ENCODE results near the gene FGD2.

- RRBS, result no CpG with 5 or more reads among the region's 14 CpGs
These were observed 46.3 kb downstream of the RAB44 start for GRCh38 chr6:36743798-36744536.

- RRBS, result no CpG with 5 or more reads among the region's 4 CpGs
These were observed 70.8 kb downstream of the CPNE5 start for GRCh38 chr6:36768488-36768794.

DNA sequence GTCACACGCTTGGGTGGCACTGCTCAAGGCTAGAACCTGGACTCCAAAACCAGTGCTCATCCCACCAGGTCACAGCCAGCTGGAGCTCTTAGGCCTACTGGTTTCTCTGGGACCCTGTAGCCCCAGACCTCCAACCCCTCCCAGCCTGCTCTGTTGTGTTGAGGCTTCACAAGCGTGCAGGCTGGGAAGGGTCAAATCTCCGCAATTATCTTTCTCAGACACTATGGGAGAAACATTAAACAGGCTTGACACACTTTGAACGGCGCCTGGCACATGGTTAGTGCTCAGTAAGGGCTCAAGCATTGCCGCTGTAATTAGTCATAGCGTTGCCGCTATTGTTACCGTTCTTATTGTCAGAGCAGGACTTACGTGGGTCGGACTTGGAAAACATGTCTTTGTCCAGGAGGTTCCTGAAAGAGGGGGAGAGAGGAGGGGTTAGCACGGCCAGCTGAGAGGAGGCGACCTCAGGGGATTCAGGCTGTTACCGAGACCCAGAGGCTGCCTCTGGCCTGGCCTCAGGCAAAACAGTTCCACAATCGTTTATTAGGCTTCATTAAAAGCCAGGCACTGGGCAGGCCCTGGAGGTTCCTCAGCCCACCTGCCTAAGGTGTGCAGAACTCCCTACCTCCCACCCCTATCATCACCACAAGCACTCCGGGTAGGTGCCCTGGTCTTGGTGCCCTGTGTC is 16.4 kb downstream of the CPNE5 start:
- RRBS, result no CpG with 5 or more reads among the region's 16 CpGs

- RRBS, result no CpG with 5 or more reads among the region's 5 CpGs
These were observed 25.1 kb upstream of the PI16 start for GRCh38 chr6:36929430-36929939.

GRCh38 chr6:36965633-36966938 is 11.5 kb downstream of the PI16 start:
- RRBS, result no CpG with 5 or more reads among the region's 16 CpGs

DNA sequence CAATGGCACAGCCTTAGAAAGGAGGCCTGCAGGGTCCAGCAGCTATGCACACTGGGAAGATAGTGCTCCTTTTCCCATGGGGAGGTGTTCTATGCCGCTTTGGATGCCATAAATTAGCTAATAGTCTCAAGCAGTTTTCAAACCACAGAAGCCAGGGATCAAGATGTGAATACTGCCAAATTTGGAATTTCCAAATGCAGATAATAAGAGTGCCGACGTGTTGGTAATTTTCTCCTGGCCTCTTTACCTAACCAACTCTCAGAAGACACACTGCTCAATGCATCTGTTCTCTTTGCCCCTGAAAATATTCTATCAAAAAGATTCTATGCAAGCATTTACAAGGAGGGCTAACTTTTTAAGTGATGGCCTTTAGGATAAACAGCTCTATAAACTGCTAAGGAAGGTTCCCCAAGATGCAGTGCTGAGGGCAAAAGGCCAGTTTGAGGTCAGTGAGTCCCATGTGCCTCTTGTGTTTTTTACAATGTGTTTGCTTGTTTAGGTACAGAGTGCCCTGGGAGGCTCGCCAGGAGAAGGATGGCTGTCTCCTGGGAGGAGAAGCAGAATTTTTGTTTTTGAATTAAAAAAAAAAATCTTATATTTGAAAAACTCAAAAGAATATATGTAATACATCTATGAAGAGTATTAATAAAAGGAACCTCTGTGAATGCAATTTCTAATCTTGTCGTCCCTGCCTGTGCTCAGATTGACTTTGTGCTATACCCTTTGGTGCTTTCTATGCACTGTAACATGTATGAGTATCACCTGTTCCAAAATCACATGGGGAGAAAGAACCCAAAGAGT is 12.9 kb downstream of the MTCH1 start:
- RRBS, result no CpG with 5 or more reads among the region's 5 CpGs

GRCh38 chr6:37003912-37004490 is 1.5 kb upstream of the FGD2 start:
- RRBS, result no CpG with 5 or more reads among the region's 10 CpGs

GRCh38 chr6:37005242-37005970 is at the start of gene FGD2:
TSS of gene FGD2 (plus strand) at chr6:37005655.
- RRBS, result no CpG with 5 or more reads among the region's 10 CpGs

DNA sequence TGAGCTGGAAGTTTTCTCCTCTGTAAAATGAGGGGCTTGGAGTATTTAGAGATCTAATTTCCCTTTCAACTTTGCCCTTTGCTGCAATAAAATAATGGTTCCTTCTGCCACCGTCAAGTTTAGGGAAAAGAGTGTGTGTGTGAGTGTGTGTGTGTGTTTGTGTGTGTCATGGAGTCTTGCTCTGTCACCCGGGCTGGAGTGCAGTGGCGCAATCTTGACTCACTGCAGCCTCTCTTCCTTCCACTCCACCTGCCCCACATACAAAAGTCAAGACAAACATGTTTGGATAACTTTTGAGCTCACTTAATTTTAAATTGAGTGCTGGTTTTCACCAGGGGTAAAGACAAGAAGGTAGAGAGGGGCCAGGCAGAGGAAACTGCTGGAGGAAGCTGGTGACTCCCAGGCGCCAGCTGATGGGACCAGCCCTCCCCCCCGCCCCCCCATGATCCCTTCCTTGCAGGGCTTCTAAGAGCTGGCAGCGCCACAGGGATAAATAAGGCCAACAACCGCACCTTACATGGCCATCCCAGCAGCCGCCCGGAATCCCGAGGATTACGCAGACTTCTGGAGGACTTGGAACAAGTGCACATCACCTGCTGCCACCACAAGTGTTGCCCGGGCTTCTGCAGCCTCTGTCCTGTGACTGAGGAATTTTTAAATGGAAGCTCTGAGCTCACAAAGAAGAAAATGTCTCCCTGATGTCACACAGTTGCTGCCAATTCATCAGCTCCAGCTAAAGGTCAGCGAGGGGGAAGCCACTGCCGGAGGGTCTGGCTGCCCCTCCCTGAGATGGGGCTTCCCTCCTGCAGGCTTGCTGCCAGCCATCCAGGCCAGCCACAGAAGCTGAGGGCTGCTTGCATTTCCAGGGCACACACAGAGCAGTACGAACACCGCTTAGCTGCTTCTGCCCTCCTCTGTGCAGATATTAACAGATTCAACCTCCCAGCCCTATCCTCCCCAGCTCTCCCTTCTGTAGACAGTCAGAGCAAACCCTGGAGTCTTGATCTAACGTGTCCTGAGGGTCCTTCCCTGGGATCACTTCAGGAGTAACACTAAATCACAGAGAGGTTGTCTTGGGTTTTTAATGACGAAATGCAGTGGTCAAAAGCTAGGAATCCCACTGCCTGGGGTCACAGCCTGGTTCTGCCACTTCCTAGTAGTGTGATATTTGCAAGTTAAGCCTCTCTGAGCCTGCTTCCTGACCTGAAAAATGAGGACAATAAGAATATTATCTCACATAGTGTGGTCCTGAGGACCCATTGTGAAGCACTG is 38.7 kb upstream of the PIM1 start:
- RRBS, result 60% methylated on average over 4 of the region's 18 CpGs

DNA sequence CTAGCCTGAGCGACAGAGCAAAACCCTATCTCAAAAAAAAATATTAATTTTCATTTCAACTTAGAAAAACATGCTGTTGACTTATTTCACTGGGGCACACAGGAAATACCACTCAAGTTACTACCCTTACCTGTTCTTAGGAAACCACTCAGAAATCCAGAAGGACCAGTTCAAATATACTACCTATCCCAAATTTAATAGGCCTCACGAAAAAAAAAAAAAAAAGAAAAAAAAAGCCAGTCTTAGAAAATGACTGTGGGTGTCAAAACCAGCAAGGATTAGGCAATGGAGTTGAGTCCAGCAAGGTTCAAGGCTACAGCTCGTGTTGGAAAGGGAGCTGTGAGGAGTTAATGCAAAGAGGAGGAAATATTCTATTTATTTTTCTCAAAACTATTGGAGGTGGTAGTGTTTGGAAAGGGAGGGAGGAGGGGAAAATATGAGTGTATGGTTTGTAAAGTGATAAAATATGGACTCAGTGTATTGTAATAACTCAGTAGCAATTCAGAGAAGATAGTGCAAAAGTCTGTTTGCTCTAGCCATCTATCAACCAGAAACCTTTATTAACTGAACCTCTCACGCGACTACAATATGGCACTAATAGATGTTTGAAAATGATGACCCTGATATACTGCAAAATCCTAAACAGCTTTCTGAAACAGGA is 33.7 kb upstream of the PIM1 start:
- RRBS, result no CpG with 5 or more reads among the region's 5 CpGs

GRCh38 chr6:37169940-37170065 is 149 bp upstream of the PIM1 start:
- RRBS, result 3% methylated on average over 8 of the region's 16 CpGs

DNA sequence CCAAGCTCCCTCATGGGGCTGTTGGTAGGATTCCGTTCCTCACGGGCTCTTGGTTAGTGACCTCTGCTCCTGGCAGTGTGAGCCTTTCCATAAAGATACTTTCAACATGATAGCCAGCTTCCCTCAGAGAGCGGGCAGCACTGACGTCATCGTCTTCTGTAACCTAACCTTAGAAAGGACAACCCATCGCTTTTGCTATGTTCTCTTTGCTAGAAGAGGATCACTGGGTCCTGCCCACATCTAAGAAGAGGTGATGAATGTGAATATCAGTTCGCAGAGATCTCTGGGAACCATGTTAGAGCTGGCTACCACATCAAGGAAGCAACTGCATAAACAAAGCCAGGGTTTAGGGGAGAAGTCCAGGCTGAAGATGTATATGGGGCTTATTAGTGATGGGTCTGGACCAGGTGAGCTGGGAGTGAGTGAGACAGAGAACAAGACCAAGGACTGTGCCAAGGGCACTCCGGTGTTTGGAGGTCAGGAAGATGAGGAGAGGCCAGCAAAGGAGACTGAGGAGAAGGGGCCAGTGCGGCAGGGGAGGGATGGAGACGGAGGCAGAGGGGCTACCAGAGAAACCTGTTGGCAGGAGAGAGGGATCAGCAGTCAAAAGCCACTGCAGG is 39.6 kb downstream of the PIM1 start:
- RRBS, result no CpG with 5 or more reads among the region's 10 CpGs

GRCh38 chr6:37369877-37370315 is 16.1 kb downstream of the RNF8 start:
- RRBS, result no CpG with 5 or more reads among the region's 1 CpG

DNA sequence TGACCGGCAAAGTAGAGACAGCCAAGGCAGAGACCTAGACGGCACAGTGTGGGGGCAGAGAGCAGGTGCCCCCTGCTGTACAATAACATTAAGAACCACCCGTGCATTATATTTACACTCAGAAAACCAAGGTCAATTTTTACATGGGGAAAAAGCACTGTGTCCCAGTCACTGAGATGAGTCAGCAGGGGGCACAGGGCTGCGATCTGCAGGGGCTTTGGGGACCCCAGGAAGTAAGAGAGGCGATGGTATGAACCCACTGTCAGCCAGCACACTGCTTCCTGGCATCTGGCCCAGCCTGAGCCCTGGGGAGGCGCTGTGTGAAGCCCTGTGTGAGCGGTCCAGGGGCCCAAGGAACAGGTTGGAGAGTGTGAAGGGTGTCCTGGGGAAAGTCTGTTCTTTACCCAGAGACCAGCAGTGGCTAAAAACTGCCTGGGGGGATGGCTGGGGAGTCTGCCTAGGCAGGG is 9.8 kb downstream of the CCDC167 start:
- RRBS, result no CpG with 5 or more reads among the region's 7 CpGs

- RRBS, result 2% methylated on average over 13 of the region's 38 CpGs
These were observed 1.0 kb upstream of the ZFAND3 start for GRCh38 chr6:37818127-37819276.

DNA sequence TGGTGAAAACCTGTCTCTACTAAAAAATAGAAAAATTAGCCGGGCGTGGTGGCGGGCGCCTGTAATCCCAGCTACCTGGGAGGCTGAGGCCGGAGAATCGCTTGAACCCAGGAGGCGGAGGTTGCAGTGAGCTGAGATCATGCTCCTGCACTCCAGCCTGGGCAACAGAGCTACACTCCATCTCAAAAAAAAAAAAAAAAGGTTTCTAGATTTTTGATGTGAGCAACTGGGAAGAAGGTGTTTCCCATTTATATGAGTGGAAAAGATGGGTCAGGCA is 105.9 kb downstream of the ZFAND3 start:
- RRBS, result no CpG with 5 or more reads among the region's 7 CpGs

DNA sequence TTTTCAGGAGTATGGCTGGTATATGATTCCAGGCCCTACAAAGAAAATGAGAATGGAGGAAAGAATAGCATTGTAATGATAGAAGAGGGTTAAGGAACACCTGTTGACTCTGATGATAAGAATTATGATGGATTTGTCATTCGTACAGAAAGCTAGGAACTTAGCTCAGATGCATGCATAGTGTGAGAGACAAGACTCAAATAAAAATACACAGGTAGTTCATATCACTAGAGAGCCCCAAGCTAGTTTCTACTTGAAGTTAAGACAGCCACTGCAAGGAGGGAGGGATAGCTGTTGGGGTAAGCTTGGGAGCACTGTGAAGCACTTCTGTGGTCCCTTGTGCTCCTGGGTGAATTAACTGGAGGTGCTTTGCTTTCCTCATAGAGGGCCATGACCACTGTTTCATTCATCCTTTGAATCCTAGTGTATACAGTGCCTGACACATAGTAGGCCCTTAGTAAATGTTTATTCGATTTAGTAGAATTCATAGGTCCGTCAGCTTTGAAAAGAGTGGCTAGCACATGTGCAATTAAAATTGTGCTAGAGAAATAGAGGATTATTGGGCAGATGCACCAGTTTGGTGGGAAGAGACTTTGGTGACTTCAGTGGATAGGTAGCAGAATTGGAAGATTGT is 177.9 kb downstream of the ZFAND3 start:
- RRBS, result no CpG with 5 or more reads among the region's 3 CpGs

- RRBS, result no CpG with 5 or more reads among the region's 5 CpGs
These were observed 274.1 kb downstream of the ZFAND3 start for GRCh38 chr6:38093420-38094168.

DNA sequence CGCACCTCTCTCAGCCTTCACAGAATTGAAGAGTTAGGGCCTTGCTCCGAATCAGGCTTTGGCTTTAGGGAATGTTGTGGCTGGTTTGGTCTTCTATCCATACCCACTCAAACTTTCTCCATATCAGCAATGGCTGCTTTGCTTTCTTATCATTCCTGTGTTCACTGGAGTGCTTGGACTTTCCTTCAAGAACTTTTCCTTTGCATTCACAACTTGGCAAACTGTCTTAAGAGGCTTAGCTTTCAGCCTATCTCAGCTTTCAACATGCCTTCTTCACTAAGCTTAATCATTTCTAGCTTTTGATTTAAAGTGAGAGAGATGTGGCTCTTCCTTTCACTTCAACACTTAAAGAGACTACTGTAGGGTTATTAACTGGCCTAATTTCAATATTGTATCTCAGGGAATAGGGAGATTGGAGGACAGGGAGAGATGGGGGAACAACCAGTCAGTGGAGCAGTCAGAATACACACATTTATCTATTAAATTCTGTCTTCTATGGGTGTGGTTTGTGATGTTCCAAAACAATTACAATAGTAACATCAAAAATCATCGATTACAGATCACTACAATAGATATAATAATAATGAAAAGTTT is 153.5 kb downstream of the BTBD9 start:
- RRBS, result no CpG with 5 or more reads among the region's 3 CpGs

Measured in Jurkat, Clone E6-1 (cell line).